PFSK-1 (cell line): ENCODE measurements around the genes PCGF6, PDCD11 and CFAP43.

DNA sequence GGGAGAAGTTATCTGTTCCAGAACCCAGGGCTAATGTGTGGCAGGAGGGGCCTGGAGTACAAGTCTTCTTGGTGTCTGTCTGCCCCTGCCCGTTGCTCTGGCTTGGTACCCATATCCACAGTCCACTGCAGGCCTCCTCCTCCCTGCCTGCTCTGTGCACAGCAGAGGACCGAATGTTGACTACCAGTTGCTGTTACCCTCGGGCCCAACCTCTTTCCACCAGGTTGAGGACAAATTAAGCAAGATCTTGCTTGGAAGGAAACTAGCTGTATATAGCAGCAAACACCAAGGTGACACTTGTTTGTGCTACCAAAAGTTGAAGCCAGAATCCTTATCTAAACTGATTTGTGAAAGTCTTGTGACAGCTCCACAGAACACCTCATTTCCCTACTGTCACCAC lies 37.7 kb downstream of the WBP1L start:
- RRBS = no CpG with 5 or more reads among the region's 3 CpGs

GRCh38 chr10:102801344-102801980 lies 35.8 kb downstream of the CYP17A1 start:
- RRBS = no CpG with 5 or more reads among the region's 3 CpGs

DNA sequence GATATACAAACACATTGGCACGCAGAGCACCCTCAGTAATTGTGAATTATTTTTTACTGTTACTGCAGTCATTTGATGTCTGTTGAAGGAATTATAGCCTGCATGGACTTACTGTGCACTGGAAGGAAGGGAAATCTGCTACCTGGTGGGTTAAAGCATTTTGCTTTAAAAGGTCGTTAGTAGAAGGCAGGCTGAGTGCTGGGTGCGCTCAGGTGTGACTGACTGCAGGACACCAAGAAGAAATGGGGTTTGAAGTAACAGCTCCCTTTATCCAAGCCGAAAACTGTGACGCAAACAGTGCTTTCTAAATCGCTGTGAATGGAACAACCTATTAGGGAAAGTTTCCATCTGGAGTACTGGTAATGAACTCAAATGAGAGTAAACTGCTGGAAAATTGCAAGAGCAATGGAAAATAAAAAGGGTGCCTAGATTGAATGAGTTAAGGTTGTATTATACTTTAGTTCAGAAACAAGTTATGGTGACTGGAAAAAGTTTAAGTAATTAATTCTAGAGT lies 95.3 kb downstream of the CNNM2 start:
- RRBS = no CpG with 5 or more reads among the region's 6 CpGs

DNA sequence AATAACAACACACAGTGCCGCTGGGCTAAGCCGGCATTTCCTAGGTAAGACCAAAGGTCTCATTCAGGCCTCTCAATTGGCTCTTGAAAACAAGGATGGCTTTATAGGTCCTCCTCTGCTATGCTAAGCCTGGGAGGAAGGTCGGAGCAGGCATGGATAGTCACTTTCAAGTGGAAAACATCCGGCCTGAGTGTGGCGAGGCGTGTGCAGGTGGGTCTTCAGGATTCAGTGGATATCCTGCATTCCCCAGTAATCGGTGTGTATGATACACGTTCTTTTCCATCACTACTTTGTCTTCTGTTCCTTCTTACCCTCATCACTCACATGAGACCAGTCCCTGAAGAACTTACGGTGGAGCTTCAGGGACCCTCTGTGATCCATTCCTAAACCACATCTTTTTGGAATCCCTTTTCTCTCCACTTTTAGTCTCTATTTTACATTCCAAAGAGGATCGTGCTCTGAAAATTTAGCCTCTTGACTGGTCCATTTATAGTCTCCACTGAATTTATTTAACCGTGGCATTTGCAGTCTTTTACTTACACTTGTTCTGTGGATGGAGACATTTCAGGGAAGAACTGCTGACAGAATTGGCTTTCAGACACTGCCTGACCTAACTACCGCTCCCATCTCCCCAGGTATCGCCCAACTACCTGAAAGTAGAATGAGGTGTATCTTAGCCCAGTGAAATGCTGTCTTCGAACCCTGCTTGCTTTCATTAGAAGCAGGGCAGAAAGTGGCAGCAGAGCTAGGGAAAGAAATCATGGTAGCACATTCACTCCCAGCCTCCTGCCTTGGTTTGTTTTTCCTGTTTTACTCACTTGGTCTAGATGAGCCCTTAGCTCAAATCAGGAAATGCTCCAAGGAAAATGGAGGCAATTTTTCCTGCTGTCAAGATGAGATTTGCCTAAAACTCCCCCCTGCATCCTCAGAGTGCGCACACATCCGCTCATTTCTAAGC lies 109.0 kb downstream of the NT5C2 start:
- RRBS = no CpG with 5 or more reads among the region's 16 CpGs

DNA sequence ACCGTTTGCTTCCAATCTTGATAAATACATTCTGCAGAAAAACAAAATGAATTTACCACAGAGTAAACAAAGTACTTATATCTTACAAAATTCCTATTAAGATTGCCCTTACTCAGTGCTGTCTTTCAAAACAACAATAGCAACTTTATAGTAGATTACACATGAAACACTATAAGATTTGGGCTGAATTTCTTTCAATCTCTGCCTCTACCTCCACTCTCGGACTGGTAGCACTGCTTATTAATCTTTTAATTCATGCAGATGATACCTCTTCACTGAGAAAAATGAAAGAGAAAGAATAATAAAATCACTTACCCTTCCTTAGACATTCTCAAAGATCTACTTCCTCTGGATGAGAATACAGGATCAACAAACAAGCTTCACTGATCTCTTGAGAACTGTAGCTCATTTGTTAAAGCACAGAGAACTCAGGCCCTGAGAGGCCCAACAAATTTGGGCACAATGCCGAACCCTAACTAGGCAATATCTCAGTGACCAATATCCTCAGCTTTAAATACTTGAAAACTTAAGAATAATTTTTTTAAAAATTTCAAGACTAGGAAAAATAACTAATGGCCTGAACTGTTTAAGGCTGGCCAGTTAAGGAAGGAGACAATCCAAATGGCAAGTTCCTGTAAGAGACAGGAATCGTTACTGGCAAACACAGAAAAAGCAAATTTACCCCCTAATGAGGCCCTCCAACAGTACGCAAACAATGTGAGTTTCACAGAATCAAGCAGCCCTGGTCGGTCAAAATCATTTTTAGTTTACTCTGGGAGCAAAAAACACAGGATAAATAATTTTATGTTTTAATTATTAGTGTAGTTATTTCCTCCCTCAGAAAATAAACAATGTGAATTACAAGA lies 39.9 kb downstream of the NT5C2 start:
- RRBS = no CpG with 5 or more reads among the region's 6 CpGs

DNA sequence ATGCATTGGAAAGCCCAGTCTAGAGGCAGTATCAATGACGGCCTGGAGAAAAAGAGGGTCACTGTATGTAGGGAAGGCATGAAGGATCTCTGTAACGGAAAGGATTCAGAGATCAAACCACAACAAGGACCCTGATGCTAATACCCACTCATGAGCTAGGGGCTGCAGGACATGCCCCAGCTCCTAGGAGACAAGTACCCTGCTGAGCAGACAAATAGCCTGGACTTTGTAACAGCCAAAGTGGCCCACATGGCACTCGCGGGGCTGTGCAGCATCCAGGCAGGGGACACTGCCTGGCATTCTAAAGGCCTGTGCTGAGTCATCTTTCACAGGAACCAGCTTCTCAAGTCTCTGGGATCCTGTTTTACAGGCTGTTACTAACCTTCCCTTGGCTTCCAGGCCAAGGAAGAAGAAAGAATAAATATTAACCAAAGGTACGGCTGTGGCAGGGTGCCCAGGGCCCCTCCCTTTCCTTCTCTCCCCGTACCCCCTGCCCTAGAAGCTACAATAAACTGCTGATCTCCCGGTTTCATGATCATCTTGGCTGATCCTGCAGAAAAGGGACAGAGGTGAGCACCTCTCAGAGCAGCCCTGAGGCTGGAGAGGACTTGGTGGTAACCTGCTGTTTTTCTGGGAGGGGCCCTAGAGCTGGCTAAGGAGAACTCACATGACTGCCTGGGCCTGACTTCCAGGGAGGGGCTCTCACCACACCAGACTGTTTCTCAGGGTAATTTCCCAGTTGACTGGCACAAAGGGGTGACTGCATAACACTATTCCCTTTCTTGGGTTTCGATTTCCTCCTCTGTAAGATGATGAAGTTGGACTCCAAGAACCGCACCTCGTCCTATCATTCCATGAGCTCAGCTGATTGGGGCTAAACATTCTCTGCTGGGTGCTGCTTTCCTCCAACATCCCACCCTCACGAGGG lies 4.2 kb upstream of the RPEL1 start:
- RRBS = no CpG with 5 or more reads among the region's 11 CpGs

DNA sequence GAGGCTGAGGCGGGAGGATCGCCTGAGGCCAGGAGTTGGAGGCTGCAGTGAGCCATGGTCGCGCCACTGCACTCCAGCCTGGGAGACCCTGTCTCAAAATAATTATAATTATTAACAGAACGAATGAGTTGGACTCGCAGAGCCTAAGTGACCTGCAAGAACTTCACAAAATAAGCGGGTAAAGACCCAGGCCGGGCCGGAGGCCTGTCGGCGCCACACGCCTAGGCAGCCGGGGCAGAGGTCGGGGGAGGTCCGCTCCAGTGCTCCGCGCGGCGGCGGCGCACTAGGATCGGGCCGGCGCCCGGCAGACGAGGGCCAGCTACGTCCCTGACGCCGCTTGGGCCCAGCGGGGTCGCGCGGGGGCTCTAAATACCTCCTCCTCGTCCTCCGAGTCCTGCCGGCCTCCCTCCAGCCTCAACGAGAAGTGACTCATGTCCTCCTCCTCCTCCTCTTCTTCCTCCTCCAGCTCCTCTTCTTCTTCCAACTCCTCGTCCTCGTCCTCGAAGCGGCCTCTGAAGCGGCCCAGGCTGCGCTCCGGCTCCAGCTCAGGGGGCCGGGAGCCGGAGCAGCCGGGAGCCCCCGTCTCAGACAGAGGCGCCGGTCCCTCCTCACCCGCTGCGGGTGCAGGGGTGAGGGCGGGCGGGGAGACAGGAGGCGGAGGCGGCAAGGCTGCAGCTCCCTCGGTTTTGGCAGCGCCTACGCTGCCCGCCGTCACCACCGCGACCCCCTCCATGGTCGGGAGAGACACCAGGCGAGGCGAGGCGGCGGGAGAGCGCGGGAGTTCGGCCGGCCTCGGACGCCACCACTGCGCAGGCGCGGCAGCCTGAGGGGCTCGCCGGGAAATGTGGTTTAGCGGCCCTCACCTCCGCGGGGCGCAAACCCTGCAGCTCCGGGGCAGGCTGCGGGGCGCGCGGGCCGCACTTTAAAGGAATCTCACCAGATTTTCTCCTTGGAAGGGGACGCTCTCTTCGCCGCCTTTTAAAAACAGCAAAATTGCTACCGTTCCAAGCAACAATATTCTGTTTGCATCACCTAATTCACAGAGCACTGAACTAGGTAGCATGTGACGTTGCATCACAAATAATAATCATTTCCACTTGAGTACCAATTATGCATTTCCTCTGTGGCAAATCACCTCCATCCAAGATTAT lies at the start of gene PCGF6:
TSS of gene PCGF6 (minus strand) at position 807 of the 1,151 bp plus-strand sequence.
- RRBS = 1% methylated on average over 32 of the region's 94 CpGs

- RRBS = 2% methylated on average over 5 of the region's 44 CpGs
These were observed at the start of gene PDCD11 for GRCh38 chr10:103396346-103396941. PDCD11 (plus strand) TSS chr10:103396626.

DNA sequence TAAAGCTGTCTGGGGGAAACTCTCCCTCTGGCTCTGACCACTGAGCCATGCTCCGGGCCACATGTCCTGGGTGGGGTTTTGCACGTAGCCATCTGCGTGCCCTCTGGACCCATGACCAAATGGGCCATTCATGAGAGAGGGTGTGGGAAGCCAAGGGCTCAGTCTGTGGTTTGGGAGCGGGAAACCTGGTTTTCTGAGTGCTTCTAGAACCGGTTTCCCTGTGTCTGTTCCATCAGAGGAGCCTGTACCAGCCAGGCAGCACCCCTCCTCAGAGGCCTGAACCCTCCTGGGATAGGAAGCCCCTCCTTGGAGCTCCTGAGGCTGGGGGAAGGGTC lies 143.2 kb downstream of the SH3PXD2A start:
- RRBS = no CpG with 5 or more reads among the region's 5 CpGs

- RRBS = no CpG with 5 or more reads among the region's 1 CpG
These were observed 61.6 kb downstream of the SH3PXD2A start for GRCh38 chr10:103793844-103794131.

GRCh38 chr10:103849767-103850967 lies 5.2 kb downstream of the SH3PXD2A start:
- RRBS = no CpG with 5 or more reads among the region's 11 CpGs

DNA sequence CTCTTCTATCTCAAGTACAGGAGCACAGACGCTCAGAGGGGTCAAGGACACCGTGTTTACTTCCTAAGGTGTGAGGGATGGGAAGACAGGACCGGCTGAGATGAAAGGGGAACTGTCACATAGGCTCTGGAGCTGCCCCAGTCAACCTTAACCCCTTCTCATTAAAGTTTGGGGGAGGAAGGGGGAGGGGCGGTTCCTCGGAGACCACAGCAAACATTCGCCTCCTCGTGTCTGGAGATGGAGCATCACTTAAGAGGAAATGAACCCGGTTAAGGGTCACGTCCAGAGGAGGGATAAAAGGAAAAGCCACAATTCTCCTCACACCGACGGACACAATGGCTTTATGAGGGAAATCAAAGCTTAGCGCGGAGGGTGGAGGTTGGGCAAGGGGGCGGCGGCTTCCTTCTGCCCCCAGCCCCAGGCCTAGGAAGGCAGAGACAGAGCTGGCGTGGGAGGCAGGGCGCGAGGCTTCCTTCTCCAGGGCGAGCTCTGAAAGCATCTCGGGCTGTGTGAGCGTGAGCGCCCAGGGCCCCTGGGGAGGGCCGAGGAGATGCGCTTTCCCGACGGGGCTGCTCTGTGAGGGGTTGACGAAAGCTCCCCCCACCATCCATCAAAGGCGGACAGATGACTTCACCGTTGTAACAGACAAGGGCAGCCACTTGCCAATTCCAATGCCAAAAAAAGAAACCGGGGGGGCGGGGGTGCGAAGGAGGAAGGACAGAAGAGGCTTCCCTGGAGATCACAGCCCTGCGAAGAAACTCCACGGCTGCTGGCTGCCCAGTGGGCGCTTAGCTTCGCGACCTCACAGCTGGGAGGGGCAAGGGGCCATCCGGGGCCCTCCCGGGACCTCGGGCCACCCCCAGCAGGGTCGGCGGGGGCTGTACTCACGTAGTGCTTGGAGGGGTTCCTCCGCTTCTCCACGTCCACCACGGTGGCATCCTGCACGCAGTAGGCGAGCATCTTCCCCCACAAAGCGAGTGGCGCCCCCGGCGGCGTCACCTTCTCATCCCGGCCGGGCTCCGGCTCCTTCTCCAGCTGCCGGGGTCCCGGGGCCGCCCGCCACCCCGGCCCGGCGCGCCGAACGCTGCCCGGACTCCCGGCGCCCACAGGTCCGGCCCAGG lies 709 bp downstream of the SH3PXD2A start:
- RRBS = no CpG with 5 or more reads among the region's 70 CpGs

DNA sequence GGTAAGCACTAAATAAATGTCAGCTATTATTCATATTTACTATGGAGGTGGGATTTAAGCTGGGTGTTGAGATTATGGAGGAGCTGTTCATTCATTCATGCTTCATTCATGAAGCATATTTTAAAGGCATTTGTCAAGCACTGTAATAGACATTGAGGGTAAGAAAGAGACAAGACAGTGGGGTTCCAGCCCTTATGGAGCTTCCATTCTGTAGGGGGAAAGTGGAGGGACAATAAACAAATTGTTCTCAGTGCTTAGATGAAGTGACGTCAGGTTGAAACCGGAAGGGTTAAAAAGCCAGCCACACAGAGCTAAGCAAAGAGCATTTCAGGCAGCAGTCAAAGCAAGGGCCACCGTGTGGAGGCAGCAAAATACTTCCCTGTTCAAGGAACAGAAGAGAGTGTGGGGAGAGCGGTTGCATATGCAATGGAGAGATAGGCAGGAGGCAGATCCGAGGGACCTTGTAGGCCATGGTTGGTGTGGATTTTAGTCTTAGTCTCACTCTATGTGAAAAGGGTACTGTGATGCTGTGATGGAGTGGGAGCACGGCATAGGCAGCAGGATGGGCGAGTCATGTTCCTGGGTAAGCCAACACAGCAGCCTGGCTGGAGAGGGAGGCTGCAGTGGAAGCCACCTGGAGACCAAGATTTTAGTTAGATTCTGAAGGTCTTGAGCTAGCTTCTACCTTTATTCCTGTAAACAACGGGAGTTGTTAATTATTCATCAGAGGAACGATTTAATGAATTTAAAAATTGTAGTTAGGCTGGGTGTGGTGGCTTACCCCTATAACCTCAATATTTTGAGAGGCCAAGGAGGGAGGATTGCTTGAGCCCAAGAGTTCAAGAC lies 3.8 kb upstream of the STN1 start:
- RRBS = no CpG with 5 or more reads among the region's 9 CpGs

DNA sequence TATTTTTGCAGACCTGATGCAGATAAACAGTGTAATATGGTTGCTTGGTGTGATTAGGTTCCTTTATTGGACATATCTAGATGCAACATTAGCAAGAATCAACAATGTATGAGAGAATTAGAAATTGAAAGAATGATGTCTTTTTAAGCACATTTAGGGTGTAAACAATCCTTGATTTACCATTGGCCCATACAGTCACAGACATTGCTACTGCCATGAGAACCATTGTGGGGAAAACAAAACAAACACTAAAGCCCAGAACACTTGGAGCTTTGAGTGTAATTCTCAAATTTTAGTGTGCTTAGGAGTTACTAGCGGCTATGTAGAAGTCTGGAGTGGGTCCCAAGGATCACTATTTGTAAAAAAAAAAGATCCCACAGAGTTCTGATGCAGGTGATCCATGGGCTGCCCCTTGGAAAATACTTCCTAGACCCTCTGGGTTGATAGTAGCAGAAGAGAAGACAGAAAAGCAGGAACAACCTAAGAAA lies 36.8 kb downstream of the SLK start:
- RRBS = no CpG with 5 or more reads among the region's 1 CpG

GRCh38 chr10:104231699-104232930 lies at the start of gene CFAP43:
CFAP43 (minus strand) TSS chr10:104232364.
- RRBS = 4% methylated on average over 9 of the region's 78 CpGs

- RRBS = no CpG with 5 or more reads among the region's 7 CpGs
These were observed 30.7 kb downstream of the ITPRIP start for GRCh38 chr10:104307299-104308152.

GRCh38 chr10:104312771-104313183 lies 25.5 kb downstream of the ITPRIP start:
- RRBS = no CpG with 5 or more reads among the region's 6 CpGs

DNA sequence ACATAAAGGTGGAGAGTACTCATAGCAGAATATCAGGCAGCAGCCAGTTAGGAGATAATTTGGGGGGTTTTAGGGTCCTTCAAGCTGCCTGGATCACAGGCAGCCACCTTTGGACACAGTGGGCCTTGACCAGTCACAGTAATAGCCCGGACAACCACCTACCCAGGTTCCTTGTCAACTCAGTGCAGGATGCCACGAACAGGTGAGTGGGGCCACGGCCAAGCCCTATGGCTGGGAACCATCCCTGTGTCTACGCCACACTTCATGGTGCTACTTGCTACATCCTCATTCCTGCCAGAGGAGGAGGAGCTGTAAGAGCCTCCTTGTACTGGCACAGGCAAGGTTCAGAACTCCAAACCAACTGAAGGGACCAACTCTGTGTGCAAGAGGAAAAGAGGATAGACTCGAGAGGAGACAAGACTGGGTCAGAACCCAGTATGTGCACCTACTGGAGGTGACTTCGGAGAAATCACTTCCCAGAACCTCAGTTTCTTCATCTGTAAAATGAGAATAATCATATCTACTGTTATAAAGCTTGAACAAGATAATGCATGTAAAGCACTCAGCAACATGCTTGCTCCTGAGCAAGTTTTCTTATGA lies 19.9 kb downstream of the ITPRIP start:
- RRBS = no CpG with 5 or more reads among the region's 6 CpGs

DNA sequence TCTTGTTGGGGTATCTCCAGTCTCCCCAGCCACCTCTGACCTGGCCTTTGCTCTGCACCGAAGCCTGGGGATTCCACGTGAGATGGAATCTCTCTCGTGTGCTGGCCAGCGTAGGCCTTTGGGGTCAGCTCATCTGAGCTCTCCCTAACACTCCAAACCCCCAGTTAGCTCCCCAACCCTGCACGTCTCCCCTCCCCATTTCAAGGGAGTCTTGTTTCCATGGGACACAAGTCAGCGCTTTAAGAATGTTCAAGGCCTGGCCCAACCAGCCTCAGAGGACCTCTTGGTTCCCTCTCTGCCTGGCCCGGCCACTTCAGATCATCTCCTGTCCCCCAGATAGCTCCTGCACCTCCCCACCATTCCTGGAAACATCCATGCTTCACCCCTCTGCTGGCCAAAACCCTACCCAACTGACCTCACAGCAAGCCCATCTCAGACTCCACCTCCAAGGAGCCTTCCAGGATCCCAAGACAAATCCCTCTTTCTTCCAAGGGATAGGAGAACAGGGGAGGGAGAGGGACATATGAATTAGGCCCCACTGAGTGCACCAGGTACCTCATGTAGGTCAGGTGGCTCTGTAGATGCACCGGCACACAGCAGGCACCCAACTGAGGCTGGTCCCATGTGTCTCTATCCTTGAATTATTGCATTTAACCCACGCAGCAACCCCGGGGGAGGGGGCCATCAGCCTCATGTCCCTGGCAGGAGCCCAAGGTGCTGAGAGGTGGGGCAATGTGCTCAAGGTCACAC lies 11.0 kb downstream of the ITPRIP start:
- RRBS = 45% methylated on average over 3 of the region's 10 CpGs